Melanocyte of skin (primary cell): ENCODE results near the genes IPO8, TSPAN11 and DENND5B.

GRCh38 chr12:27781016-27781504, 1.0 kb upstream of the MANSC4 start:
- CAGE, long polyA plus RNA, 2 experiments = no peak in any of the 2 experiments

GRCh38 chr12:27797594-27797986, 17.6 kb upstream of the MANSC4 start:
- CAGE, long polyA plus RNA, 2 experiments = no peak in any of the 2 experiments

GRCh38 chr12:28026679-28027087, 54.1 kb upstream of the PTHLH start:
- CAGE, long polyA plus RNA, 2 experiments = no peak in any of the 2 experiments

GRCh38 chr12:28130445-28131479, 59.5 kb upstream of the CCDC91 start:
- CAGE, long polyA plus RNA, 2 experiments = no peak in any of the 2 experiments

DNA sequence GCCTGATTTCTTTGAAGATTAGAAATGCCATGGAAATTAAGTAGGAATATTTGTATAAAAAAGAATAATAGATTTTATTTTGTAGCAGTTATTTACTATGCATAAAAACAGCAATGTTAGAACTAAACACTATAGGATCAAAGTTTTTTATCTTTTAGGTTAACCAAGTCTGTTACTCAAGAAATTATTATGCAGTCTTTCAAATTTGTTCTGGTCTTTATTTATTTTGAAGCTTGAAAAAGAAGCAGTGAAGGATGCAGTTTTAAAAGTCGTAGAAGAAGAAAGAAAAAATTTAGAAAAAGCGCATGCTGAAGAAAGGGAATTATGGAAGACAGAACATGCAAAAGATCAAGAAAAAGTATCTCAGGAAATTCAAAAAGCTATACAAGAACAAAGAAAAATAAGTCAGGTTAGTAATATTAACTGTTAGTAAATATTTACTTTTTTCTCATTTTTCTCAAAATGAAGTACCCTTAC, 262.0 kb downstream of the CCDC91 start:
- CAGE, long polyA plus RNA, 2 experiments = no peak in any of the 2 experiments

- CAGE, long polyA plus RNA, 2 experiments = no peak in any of the 2 experiments
Measured at GRCh38 chr12:29158157-29158868, 9.2 kb downstream of the FAR2 start.

- CAGE, long polyA plus RNA, 2 experiments = no peak in any of the 2 experiments
Measured at GRCh38 chr12:30695247-30696333, at the start of gene IPO8. Gene IPO8, minus strand, starts transcription at chr12:30695869.

DNA sequence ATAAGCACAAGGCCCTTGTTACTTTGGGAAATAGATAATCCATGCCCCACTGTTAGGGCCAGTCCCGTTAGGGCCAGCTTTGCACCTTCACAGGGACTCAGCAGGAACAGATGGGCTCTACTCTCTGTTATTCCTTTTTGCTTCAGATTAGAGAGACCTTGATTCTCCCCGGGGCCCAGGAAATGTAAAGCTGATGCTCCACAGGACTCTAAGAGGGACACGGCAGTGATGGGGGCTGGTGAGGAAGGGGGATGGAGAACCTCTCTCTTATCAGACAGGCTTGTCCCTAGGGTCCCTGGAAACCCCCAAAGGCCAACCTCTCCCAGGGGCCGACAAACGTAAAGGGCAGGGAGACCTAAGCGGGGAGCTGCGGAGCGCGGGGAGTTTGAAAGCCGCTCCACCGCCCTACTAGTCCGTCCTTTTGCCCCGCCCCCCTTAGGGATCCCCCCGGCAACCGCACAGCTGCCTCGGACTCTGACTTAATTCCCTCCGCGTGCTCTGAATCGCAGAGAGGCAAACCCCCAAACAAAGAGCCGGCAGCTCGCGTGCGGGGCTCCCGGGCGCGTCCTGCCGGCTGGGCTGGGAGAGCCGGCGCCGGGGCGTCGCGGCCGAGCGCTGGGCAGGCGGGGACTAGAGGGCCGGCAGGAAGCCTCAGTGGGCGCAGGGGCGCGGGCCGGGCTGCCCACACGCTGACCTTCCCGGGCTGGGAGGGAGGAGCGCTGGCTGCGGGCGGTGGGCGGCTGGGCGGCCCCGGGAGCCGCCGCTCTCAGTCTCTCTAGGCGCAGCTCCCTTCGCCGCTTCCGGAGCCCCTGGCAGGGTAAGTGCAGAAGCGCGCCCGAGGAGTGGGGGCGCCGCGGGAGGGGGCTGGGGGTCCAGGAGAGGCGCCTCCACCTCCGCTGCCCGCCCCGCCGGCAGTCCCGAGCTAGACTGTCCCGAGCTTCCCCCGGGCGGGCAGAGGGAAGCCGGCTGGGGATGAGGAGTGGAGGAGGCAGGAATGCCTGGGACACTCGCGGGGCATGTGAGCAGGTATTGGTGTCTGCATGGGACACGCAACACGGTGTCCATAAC, at the start of gene TSPAN11:
Gene TSPAN11, plus strand, starts transcription at position 769 of the 1,068 bp plus-strand sequence.
- CAGE, long polyA plus RNA, 2 experiments = no peak in any of the 2 experiments

DNA sequence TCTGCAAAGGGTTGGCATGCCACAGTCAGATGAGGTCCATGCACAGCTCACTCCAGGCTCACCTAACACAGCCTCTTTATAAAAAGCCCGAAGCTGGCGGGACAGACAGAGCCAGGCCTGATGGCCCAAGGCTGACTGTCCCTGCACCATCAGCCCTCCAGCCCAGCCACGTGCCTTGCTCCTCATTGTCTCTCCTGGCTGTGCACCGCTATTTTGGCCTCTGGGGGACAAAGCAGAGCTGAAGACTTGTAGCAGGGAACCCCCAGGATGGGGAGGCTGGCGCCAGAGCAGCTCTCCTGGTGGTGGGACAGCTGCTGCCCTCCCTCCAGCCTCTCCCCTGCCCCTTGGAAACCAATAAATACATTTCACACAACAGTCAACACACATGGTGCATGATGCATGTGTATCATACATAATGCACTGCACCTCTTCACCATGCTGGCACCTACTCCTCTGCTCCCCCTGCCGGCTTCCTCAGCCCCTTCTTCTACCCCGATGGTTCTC, 61.6 kb upstream of the DDX11 start:
- CAGE, long polyA plus RNA, 2 experiments = no peak in any of the 2 experiments

GRCh38 chr12:31280052-31280399, 45.9 kb downstream of the SINHCAF start:
- CAGE, long polyA plus RNA, 2 experiments = no peak in any of the 2 experiments

DNA sequence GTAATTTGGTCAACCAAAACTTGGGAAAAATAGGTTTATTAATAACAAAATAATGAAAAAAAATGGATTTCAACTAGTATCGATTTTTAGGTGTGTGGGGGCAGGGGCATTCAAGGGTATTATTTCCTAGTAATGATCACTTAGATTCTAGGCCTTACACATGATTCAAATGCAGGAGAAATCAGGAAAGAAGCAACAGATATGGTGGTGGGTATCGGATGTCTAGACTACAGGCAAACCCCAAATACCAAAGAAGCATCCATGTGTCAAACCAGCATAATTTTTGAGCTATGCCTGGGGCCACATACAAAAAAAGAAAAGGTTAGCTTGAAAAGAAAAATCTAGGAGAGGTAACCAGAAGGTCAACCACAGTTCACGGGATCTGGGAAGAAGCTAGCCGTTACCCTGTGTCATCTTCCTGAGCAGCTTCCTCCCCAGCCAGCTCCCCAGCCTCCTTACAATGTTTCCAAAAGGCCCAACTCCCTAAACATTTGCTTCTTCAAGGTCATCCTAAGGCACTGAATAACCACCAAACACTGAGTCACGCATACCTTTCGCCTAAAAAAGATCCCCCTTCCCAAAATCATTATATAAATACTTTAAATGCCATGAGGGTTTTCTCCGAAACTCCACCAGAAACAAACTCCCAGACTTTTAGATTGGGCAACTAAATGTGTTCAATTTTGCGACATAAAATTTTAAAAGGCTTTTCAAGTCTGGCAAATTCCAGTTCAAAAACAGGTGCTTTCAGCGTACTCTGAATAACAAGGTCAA, 3.1 kb downstream of the SINHCAF start:
- CAGE, long polyA plus RNA, 2 experiments = no peak in any of the 2 experiments

- CAGE, long polyA plus RNA, 2 experiments = no peak in any of the 2 experiments
Measured at GRCh38 chr12:31355410-31355774, 29.4 kb upstream of the SINHCAF start.

DNA sequence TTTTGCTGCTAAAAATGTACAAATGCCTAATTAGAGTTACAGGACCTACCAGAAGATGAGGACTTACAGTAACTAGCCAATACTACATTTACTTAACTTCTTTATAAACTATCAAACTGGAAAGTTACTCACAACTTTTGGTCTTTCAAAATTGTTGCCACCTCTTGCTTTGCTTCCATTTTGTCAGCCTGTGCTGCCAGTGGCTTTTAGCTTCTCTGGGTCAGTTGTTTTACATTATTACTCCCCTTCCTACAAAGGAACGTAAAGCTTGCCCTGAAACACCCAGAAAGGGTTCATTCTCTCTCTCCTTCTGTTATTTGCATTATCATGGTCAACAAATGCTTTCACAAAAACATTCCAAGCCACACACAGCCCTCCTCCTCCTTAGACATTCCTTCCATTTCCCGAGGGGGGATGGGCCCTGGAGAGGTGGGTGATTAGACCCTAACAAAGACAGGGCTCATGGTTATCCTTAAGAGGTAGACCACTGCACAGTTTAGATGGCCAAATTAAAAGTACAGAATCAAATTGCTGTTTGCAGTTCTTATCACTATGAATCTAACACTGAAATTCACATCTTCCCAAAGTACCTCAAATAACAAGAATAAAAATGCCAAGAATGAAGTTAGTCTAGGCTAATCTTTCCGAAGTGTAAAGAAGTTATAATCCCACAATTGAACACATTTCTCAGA, 60.4 kb upstream of the SINHCAF start:
- CAGE, long polyA plus RNA, 2 experiments = no peak in any of the 2 experiments

GRCh38 chr12:31590665-31591369, at the start of gene DENND5B:
Gene DENND5B, minus strand, starts transcription at chr12:31591136.
- CAGE, long polyA plus RNA, 2 experiments = no peak in any of the 2 experiments

DNA sequence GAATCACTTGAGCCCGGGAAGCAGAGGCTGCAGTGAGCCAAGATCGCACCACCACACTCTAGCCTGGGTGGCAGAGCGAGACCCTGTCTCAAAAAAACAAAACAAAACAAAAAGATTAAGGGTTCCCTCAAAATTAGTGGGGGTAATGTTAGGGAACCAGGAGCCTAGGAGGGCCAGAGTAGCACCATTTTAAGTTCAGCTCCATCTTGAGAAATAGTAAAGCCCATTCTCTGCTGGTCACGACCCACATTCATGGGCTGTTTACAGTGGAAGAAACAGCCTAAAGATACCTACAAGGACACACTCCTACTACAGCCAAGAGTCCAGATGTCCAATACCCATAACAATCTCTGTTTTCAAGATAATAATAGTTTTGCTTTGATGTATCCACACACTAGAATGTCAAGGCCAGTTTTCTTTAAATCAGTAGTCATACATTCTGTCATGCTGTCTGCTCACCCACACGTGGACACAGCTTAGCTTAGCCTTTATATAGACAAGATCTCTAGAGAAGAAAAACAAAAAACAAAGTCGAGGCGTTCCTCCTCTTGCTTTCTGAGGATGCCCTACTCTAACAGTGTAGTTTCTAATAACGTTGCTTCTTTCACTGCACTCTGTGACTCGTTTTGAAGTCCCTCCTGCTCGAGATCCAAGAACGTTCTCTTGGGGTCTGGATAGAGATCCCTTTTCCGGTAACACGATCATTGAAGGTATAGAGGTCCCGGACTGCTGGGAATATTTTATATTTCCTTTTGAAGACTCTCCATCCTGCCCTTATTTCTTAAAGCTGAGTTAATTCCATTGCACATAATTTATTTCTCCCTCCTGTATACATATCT, 17.9 kb upstream of the ETFBKMT start:
- CAGE, long polyA plus RNA, 2 experiments = no peak in any of the 2 experiments

GRCh38 chr12:31651796-31652393, 7.6 kb upstream of the ETFBKMT start:
- CAGE, long polyA plus RNA, 2 experiments = no peak in any of the 2 experiments

DNA sequence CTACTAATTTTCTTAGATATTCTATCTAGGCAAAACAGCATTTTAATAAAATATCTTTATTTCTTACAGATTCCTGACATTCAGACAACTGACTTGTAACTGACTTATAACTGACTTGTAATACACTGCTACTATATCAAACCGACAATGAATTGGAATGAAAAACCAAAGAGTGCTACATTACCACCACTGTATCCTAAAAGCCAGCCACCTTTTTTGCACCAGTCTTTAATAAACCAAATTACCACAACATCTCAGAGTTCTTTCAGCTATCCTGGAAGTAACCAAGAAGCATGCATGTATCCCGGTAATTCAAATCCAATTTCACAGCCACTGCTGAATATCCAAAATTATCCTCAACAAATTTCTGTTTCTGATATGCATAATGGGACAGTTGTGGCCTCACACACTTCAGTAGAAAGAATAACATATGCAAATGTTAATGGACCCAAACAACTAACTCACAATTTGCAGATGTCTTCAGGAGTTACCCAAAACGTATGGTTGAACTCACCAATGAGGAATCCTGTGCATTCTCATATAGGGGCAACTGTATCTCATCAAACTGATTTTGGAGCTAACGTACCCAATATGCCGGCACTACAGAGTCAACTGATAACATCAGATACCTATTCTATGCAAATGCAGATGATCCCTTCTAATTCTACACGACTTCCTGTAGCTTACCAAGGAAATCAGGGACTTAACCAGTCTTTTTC, 21.8 kb downstream of the RESF1 start:
- CAGE, long polyA plus RNA, 2 experiments = no peak in any of the 2 experiments

- CAGE, long polyA plus RNA, 2 experiments = no peak in any of the 2 experiments
Measured at GRCh38 chr12:32107670-32108311, 1.1 kb downstream of the BICD1 start.

DNA sequence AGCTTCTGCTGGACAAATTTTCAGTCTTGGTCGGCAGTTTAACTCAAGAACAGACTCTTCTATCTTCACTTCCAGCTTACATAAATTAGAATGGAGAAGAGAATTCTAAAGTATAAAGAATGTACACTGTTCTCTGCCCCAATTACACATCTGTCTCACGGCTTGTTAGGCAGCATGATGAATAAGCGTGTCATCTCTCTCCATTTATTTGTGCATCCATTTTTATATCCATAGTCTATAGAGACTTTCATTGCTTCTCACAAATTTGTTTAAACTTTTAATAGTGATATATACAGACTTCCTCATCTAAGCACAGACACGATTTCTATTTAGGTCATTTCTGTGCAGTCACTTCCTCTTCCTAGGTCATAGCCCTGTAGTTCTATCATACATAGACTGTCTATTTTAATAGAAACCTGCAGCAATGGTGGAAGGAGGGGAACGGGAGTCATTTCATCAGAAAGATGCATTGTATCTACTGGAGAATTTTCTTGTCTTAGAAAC, 133.5 kb upstream of the FGD4 start:
- CAGE, long polyA plus RNA, 2 experiments = no peak in any of the 2 experiments

DNA sequence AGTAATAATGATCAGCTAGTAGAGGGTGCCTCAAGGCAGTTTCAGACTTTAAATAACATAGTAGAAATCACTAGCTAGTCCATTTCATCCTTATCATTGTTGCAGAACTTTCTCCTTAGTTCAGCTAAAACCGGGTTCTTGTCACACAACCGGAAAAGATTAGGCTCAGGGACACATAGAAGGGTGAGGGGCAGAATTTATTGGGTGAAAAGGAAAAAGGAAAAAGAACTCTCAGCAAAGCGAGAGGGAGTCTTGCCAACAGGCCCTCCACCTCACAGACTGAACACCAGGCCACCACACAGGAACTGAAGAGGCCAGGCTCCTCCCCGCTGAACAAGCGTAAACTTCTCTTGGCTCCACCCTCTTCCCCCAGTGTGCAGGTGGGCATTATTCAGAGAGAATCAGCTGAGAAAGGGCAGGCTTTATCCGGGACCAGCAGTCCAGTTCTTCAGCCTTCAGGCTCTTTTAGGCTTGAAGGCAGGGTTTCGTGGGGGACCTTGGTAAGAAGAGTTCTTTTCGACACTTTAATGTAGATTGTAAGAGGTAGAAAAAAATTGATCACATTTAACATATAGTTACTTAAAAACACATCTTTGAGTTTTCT, 125.6 kb upstream of the FGD4 start:
- CAGE, long polyA plus RNA, 2 experiments = no peak in any of the 2 experiments